Testis (tissue), 5 donors: Measurements from ENCODE around the gene SSB.

DNA sequence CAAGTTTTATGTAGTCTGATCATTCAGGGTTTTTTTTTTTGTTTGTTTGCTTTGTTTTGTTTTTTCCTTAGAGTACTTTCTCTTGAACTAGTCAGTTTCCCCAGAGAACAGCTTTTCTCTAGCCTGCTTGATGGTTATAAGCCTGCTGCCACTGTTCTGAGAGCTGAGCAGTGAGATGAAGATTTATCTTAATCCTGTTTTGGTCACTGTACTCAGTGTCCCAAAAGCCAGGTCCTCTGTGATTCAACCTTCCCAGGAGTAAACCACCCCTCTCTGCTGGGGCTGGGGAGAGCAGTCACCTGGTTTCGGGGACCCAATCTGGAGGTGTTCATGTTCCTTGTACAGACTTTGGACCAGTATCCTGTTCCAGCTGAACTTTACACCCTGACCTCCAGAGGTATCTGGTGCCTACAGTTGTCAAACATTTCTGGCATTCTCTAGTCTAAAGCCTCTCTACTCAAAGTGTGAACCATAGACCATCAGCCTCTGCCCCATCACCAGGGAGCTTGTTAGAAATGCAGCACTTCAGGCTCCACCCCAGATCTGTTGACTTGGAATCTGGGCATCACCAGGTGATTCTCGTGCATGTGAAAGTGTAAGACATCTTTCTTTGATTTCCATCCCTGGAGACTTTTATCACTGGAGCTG, 22.1 kb downstream of the CERS6 start:
- PRO-cap, 3 experiments = no peak in any of the 3 experiments
- RAMPAGE, long total RNA, 2 experiments = no peak in any of the 2 experiments
- RRBS = no CpG with 5 or more reads among the region's 2 CpGs

DNA sequence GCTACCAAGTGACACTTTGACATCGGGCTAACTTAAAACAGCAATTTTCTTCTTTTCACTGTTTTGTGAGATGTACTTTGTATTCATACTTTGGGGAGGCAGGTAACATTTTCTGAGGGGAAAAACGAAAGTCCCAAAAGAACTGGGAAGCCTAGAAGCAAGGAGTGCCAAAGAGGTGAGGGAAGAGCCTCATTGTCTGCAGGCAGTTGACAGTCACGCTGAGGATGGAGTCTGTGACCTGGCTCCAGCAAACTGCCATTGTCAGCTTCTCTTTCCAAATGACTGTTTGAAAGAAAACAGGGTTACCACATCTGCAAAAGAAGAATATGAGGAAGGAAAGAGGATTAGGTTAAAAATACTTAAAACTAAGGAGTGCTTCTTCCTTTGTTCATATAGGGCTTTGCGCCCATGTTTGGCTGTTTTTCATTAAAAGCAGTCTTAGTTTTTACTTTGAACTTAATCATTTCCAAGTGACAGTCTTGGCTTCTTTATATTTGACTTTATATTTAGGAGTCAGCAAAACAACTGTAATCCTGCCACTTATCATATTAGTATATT, 34.9 kb downstream of the CERS6 start:
- PRO-cap, 3 experiments = no peak in any of the 3 experiments
- RAMPAGE, long total RNA, 2 experiments = no peak in any of the 2 experiments
- RRBS = no CpG with 5 or more reads among the region's 4 CpGs

- PRO-cap, 3 experiments = no peak in any of the 3 experiments
- RAMPAGE, long total RNA, 2 experiments = no peak in any of the 2 experiments
- RRBS = no CpG with 5 or more reads among the region's 3 CpGs
Observed at GRCh38 chr2:169513923-169514309, 4.4 kb downstream of the KLHL41 start.

DNA sequence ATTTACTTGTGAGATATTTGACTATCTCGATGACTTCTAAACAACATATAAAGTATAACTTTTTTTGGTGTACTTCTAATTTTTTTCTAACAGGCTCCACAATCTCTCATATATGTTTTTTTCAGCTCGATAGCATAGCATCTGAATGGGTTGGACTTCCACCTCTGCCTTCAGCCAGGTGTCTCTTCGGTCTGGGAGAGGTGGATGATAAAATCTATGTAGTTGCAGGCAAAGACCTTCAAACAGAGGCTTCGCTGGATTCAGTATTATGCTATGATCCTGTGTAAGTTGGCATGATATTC, 4.9 kb downstream of the KLHL41 start:
- PRO-cap, 3 experiments = no peak in any of the 3 experiments
- RAMPAGE, long total RNA, 2 experiments = no peak in any of the 2 experiments
- RRBS = no CpG with 5 or more reads among the region's 4 CpGs

GRCh38 chr2:169768593-169769202, 30.0 kb upstream of the SSB start:
- PRO-cap, 3 experiments = peak in 2 of 3 experiments; most common minus-strand start chr2:169768892 (in 2)
- RAMPAGE, long total RNA, 2 experiments = no peak in any of the 2 experiments
- RRBS = 8% methylated on average over 7 of the region's 43 CpGs

DNA sequence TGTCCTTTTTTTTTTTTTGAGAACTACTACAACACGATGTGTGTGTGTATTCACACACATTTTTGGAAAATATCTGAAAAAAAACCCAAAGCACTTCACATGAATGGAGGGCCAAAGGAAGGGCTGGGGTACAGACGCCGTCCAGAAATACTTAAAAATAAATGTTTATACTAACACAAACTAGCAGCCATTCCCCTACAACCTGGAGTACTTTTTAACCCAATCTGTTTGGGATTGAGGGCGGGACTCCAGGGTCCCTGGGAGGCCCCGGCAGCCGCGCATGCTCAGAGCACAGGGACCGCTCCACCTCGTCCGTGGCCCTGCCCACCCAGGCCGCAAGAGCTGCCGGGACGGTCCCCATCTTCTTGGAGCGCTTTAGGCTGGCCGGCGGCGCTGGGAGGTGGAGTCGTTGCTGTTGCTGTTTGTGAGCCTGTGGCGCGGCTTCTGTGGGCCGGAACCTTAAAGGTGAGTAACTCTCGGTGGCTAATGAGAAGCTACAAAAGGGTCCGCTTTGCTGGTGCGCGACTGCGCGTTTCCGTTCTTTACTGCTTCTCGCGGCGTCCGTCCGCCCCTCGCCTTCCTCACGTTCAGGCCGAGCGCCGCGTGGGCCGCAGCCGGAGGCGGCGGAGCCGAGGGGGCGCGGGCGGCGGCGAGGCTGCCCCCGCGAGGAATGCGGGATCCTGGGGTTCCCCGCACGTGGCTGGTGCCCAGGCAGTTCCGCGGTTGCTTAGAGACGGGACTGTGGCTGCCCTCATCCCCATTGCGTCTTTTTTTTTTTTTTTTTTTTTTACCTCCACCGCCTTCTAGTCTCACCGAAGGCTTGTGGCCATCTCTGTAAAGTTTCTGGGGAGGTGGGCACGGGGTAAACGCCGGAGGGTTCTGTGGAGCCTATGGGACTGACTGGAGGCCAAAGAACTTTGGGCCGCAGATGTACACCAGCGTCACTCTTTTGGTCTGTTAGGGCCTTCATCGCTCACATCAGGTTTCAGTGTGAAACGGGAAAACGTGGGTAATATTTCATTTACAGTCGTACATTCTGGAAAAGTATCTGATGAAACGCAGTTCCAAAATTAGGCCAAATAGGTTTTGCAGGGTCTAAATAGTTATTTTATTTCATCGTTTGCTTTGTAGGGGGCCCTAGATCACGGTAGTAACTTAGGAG, at the start of gene SSB:
Gene SSB, plus strand, starts transcription at position 360 of the 1,162 bp plus-strand sequence.
- PRO-cap, 3 experiments = peak in 3 of 3 experiments; most common plus-strand start position 338 of the sequence (in 3); most common minus-strand start position 589 of the sequence (in 3)
- RAMPAGE, long total RNA, 2 experiments = start-site peak on the plus strand in 2 of 2 experiments, centred at positions 353 to 359 of the sequence, 1,534 to 1,838 reads per replicate
- RRBS = 2% methylated on average over 14 of the region's 72 CpGs

DNA sequence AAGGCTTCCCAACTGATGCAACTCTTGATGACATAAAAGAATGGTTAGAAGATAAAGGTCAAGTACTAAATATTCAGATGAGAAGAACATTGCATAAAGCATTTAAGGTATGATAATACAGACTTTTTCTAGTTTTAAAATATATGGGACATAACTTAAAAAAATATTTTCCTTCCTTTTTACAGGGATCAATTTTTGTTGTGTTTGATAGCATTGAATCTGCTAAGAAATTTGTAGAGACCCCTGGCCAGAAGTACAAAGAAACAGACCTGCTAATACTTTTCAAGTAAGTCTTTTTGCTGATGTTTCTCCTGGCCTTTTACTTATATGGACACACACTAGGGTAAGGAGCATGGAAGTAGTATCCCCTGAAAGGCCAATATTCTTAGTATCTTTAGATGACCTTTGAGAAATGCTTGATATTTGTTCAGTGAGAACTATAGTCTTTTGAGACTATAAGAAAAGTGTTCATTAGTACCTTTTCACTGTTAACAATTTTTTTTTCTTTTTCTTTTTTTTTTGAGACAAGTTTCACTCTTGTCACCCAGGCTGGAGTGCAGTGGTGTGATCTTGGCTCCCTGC, 8.2 kb downstream of the SSB start:
- PRO-cap, 3 experiments = no peak in any of the 3 experiments
- RAMPAGE, long total RNA, 2 experiments = no peak in any of the 2 experiments

DNA sequence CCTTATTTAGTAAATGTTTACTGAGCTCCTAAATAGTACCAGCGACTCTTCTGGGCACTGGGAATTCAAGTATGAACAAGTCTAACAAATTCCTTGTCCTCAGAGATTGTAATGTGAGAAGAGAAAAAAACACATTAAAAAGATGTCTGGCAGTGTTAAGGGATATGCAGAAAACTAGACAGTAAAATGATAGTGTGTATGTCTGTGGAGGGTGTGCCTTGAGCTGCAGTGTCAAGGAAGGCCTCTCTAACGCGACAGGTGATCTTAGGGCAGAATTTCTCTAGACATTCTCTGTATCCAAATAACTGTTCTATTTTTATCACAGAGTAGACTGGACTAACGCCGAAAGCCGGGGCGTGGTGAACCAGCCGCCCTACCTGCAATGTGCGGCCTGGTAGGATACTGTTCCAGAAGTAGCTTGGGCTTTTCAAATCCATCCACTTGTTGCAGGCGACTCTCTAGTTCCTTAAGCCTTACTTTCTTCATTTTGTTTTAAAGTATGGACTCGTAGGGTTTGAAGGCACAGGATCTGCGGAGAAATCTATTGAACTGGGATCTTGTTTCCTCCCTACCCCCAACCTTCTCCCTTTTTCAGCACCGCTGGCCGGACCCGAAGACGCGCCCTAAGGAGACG, 476 bp downstream of the METTL5 start:
- PRO-cap, 3 experiments = no peak in any of the 3 experiments
- RAMPAGE, long total RNA, 2 experiments = no peak in any of the 2 experiments
- RRBS = no CpG with 5 or more reads among the region's 18 CpGs

DNA sequence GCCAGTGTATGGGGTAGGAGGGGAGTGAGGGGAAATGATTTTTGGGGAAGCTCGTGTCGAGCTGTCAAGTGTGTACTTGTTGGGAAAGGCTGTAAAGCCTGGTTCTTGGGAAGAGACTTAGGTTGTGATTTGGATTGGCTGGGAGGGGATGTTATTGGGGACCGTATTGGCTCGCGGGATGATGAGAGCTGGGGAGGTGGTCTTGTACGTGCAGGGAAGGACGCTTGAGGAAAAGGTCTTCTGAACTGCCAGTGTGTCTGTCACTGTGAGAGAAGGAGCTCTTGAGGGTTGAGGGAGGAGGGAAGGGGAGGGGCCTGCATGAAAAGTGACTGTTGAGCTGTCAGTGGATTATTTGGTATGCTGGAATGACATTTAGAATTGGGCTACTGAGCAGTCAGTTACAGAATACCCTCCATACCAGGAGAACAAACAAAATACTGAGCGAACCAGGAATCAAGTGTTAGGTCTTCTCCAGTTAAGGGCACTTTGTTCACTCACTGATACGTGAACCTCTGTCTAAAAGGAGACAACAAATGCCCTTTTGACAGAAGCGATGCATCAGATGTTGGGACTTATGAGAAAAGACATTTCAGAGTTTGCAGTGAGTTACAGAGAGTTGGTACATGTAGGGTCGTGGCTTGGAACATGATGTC, 1.2 kb downstream of the UBR3 start:
- PRO-cap, 3 experiments = peak in 3 of 3 experiments; most common plus-strand start position 363 of the sequence (in 1); most common minus-strand start position 255 of the sequence (in 1)
- RAMPAGE, long total RNA, 2 experiments = no peak in any of the 2 experiments
- RRBS = no CpG with 5 or more reads among the region's 11 CpGs

GRCh38 chr2:169891054-169891488, 63.8 kb downstream of the UBR3 start:
- PRO-cap, 3 experiments = no peak in any of the 3 experiments
- RAMPAGE, long total RNA, 2 experiments = no peak in any of the 2 experiments
- RRBS = no CpG with 5 or more reads among the region's 1 CpG

DNA sequence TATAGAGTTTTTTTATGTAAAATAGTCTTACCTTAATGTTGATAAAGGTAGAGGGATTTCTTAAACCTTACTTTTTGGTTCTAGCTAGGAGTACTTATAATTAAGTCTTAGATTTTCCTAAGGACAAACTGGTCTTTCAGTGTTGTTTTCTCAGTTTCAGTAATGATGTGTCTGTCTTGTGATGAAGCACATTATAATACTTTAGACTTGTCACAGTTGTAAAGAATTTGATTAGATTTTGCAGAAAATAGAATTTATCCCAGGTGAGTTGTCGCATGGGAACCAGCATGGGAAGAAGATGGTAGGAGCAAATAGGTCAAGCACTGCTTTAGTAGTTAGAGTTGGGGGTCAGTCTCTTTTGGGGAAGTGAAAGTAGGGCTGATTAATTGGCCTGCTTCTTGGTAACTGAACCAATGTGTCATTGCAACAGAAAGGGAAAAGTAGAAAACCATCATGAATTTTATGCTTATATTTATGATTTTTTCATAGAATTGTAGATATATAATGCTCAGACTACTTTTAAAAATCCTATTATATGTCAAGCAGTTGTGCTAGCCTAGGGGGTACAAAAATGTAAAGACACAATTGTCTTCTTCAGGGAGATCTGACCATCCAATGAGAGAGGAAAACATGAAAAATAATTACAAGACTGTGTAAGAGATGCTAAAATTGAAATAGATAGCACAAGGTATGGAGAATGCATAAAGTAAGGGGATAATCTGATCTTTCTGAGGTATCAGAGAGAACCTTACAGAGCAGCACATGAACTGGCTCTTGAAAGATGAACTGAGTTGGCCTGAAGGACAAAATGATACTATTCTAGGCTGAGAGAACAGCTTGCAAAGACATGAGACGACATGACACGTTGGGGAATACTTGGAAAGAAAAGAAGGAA, 153.1 kb upstream of the MYO3B start:
- PRO-cap, 3 experiments = no peak in any of the 3 experiments
- RAMPAGE, long total RNA, 2 experiments = no peak in any of the 2 experiments
- RRBS = no CpG with 5 or more reads among the region's 3 CpGs

DNA sequence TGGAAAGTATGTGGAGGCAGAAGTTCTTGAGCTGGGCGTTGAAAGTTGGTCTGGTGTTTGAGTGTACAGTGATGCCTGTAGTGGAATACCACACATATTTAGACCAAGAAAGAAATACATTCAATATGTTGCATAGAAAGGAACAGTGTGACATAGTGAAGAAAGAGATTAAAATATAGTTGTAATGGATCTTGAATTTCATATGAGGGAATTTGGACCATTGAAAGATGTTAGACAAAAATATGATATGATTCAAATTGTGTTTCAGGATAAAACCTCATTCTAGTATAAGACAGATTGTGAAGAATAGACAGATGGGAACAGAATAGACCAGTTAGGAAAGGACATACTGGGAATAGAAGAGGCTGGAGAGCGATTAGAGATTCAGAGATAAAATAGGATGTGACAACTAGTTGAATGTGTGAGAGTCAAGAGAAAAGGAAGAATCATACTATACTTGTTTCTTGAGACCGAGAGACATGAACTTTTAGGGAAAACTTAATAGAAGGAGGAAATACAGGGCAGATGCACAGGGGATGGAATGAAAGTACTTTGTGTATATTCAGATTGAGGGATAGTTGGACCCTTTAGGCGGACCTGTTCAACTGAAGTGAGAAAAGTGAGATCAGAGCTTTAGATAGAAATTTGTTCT, 115.0 kb upstream of the MYO3B start:
- PRO-cap, 3 experiments = no peak in any of the 3 experiments
- RAMPAGE, long total RNA, 2 experiments = no peak in any of the 2 experiments
- RRBS = no CpG with 5 or more reads among the region's 4 CpGs

DNA sequence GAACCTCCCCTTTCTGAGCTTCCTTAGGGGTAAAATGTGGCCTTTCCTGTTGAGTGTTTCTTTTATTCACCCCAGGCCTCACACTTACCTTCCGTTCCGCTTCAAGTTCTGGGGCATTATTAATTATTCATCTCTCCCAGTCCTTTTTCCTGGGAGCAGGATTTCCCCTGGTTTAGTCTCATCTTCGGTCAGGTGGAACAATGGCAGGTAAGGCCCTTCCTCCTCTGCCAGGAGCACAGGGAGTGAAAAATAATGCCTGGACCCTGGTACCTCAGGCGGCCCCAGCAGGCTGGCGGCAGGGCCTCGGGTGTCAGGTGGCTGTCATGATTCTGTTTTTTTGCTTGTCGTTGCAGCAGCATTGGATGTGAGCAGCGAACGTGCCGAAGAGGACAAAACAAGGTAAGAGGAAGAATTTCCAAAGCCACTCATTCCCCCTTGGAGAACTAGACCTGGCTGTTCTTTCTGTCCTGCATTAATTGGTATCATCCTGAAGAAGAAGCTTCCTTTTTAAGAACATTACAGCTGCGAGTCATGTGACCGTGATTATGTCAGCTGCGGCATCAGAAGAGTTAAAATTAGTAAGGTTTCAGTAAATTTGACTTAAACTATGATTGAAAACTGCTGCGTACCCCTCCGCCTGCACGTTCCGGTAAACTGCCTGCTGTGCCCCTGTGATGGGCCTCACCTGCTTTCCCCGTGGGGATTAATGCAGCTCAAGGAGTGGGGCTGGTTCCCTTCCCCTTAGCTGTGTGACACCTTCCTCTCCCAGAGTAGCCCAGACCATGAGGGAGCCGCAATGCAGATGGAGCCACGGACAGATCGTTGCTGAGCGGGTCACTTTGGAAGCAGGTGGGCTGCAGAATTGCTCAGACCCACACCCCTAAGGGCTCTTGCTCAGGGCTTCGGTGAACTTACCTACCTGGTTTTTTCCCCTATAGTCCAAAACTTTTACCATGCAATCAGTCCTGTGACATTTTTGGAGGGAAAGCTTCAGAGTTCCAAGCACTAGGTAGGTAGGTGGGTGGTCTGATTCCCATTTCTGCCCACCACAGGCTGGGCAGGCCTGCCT, 36.2 kb upstream of the MYO3B start:
- PRO-cap, 3 experiments = no peak in any of the 3 experiments
- RAMPAGE, long total RNA, 2 experiments = no peak in any of the 2 experiments
- RRBS = no CpG with 5 or more reads among the region's 23 CpGs

GRCh38 chr2:170217754-170218189, 39.8 kb downstream of the MYO3B start:
- PRO-cap, 3 experiments = peak in 1 of 3 experiments; most common minus-strand start chr2:170217864 (in 1)
- RAMPAGE, long total RNA, 2 experiments = no peak in any of the 2 experiments
- RRBS = no CpG with 5 or more reads among the region's 3 CpGs

- PRO-cap, 3 experiments = peak in 2 of 3 experiments; most common plus-strand start chr2:170409303 (in 2); most common minus-strand start chr2:170409289 (in 1)
- RAMPAGE, long total RNA, 2 experiments = no peak in any of the 2 experiments
- RRBS = no CpG with 5 or more reads among the region's 11 CpGs
Observed at GRCh38 chr2:170409017-170409550, 231.1 kb downstream of the MYO3B start.

- PRO-cap, 3 experiments = no peak in any of the 3 experiments
- RAMPAGE, long total RNA, 2 experiments = no peak in any of the 2 experiments
- RRBS = 2% methylated on average over 18 of the region's 66 CpGs
Observed at GRCh38 chr2:170817822-170818738, 1.4 kb downstream of the GAD1 start.

DNA sequence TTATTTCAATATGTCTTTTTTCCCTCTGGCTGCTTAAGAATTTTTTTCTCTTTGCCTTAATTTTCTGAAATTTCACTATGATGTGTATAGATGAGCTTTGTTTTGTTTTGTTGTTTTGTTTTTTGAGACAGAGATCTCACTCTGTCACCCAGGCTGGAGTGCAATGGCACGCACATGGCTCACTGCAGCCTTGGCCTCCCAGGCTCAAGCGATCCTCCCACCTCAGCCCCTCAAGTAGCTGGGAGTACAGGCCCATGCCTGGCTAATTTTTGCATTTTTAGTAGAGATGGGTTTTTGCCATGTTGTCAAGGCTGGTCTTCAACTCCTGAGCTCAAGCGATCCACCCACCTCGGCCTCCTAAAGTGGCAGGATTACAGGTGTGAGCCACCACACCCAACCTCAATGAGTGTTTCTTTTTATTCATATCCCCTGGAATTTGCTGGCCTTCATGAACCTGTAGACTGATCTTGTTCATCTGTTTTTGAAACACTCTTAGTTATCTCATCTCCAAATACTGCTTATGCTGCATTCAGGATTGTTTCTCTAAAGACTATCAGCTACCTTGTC, 110.2 kb downstream of the GORASP2 start:
- PRO-cap, 3 experiments = no peak in any of the 3 experiments
- RAMPAGE, long total RNA, 2 experiments = no peak in any of the 2 experiments
- RRBS = no CpG with 5 or more reads among the region's 4 CpGs

DNA sequence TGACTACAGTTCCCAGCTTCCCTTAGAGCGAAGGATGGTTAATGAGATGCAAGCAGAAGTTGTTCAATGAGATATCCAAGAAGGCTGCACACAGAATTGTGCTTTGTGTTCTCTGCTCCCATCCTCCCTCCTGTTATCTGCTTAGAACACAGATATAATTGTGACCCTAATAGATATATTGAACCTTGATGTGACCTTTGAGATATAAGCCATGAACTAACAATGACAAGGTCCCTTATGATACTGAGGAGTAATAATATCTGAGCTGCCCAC, 109.4 kb downstream of the TLK1 start:
- PRO-cap, 3 experiments = no peak in any of the 3 experiments
- RAMPAGE, long total RNA, 2 experiments = no peak in any of the 2 experiments
- RRBS = no CpG with 5 or more reads among the region's 1 CpG

GRCh38 chr2:171139711-171140234, 20.9 kb downstream of the TLK1 start:
- PRO-cap, 3 experiments = no peak in any of the 3 experiments
- RAMPAGE, long total RNA, 2 experiments = no peak in any of the 2 experiments
- RRBS = no CpG with 5 or more reads among the region's 9 CpGs

DNA sequence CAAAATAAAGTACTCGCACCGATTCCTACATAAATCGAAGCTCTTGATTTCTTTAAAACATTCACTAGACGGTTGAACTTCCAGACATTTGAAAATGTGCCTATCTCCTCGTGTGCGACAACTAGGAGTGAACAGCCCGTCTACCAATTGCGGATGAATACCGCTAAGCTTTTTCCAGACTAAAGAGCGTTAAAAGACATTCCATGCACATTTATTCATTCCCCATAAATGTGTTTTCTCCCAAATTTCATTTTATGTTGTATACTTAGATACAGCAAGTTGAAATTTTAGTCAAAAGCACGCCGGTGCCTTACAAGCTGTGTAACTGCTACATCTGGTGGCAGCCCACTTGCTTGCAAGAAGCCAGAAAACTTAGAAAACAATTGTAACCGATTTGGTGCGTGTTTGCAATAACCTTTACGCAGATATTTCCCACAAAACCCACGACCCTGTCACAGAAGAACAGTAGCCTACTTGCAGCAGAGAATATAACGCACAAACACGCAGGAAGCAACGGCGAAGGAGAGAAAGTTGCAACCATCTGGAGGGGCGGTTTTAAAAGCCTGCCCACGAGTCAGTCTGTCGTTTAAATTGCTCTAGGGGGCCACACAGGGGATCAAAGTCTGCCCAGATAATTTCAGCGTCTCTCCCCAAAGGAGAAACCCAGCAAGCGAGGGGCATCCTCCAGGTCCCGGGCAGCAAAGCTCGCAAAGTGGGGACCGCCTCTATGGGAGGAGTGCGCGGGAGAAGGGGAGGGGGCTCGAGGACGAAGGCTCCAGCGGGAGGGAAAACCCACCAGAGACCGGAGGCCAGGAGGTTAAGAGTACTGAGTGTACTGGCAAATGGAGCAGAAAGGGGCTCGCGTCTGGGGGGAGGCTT, 1.3 kb downstream of the TLK1 start:
- PRO-cap, 3 experiments = peak in 3 of 3 experiments; most common plus-strand start position 778 of the sequence (in 2); most common minus-strand start position 700 of the sequence (in 3)
- RAMPAGE, long total RNA, 2 experiments = start-site peak on the plus strand in 1 of 2 experiments, centred at position 774 of the sequence, 10 reads per replicate
- RRBS = 4% methylated on average over 5 of the region's 36 CpGs